ENCODE measurements around the gene TRIM32.

GRCh38 chr9:116605748-116606354 lies 81.3 kb upstream of the TRIM32 start:
- RRBS = no CpG with 5 or more reads among the region's 10 CpGs

DNA sequence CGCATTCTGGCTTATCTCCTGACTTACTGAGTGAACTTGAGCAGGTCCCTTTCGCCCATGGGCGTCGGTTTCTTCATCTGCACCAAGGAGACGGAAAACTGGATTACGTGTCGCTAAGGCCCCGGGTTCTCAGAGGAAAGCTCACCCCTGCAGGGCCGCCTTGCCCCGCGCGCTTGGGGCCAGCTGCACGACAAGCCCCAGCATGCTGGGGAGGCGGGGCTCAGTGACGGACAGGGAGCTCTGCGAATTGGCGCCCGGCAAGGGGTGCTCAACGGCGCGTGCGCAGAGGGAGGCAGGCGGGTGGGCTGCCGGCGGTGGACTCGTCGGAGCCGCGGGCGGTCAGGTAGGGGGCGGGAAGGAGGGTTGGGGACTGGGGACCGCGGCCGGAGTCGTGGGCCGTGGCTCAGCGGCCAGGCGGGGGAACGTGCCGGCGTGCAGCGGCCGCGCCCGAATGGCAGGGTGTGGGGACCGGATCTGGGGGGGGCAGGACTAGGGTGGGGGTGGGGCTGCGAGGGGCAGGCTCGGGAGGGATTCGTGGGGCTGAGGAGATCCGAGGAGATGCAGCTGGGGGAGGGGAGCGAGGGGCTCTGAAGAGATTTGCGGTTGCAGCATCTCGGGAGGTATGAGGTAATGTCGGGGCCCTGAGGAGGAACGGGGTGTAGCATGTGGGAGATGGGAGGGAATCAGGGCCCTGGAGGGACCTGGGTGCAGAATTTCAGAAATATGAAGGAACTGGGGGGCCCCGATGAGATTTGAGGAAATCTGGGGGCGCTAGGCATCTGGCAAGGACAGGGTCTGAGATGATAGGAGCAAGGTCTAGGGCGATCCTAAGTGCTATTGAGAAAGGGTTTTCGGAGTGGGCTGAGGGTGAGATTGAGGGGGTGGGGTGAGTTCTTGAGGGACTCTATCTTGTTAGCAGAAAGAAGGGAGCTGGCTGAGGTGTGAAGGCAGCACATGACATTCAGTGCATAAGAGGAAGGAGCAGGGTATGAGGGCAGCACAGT lies at the start of gene TRIM32:
Gene TRIM32, plus strand, starts transcription at position 267 of the 1,004 bp plus-strand sequence.
- RRBS = 2% methylated on average over 29 of the region's 59 CpGs

DNA sequence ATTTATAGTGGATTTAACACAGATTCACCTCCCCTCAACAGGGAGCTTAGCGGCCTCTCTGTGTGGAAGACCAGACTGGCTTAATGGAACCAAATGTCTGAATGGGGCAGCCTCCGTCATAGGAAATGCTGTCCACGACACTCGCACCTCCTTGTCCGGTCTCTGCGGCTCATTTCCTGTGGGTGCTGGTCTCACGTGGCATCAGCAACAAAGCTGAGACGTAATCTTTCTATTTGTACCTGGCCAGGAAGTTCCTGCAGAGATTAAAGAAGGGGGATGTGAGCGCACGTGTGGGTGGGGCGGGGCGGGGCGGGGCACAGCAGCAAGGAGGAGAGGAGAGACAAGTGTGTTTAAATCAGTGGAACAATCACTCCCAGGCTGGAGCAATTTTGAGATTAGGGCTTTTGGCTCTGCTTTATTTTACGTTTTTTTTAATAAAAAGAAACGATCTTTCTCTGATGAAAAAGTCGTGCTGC lies 132.1 kb upstream of the ASTN2 start:
- RRBS = no CpG with 5 or more reads among the region's 16 CpGs

DNA sequence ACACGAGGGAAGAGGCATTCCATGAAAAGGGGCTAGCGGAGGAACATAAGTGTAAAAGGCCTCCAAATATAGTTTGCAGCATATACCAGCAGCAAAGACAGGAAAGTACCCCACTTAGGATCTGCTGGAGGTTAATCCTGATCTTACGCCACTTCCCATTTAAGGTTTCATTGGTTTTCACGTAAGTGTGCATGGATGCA lies 59.7 kb upstream of the TLR4 start:
- RRBS = no CpG with 5 or more reads among the region's 4 CpGs

GRCh38 chr9:117782744-117783567 lies 78.8 kb downstream of the TLR4 start:
- RRBS = no CpG with 5 or more reads among the region's 8 CpGs

DNA sequence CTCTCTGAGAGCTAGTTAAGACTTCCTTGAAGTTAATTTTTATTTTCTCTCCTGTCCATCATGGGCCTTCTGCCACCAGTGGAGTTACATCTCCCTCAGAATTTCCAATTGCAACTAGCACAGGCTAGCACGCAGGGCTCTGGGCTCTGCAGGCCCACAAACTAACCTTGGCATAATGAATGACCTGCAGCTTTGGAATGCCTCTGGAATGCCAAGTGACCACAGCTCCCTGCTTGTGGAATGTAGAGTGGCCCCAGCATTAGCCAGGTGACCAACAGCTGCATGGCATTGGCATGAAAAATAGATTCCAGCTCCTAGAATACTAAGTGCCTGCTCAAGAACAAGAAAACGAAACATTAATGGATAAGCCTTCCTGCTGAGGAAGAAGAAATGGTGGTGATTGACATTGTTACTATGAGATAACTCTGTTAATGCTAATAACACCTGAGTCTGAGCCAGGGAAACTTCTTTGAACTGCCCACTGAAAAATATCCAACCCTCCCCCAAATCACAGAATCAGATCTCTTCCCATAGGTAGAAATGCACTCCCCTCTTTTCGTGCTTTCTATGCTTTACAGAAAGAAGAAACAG lies 726.0 kb downstream of the BRINP1 start:
- RRBS = no CpG with 5 or more reads among the region's 3 CpGs

GRCh38 chr9:118979067-118979536 lies 390.1 kb downstream of the BRINP1 start:
- RRBS = no CpG with 5 or more reads among the region's 4 CpGs

DNA sequence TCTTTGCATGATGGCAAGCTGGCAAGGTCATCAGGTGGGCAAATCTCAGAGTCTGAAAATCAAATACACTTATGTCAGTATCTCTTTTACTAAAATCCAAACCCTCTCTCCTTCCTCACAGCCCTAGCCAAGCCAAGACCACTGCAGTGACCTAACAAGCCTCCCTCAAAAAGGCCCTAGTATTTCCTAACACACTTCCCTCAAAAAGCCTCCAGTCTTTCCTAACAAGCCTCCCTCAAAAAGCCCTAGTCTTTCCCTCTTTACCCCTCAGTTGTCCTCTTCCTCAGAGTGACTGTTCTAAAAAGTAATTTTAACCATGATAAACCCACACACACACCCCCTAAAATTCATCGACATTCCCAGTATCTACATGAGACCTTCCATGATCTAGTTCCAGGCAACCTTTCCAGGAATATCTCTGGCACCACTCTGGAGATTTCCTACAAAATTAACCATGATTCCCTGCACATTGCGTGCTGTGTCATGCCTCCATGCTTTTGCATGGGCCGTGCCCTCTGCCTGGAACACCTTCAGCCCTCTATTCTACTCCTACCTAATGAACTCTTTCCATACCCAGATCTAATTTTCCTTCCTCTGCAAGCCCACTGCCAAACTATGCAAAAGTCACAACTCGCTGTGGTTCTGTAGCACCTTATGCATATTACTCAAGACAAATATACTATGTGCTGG lies 139.9 kb downstream of the CDK5RAP2 start:
- RRBS = no CpG with 5 or more reads among the region's 4 CpGs

- RRBS = no CpG with 5 or more reads among the region's 8 CpGs
These were observed 25.1 kb upstream of the CDK5RAP2 start for GRCh38 chr9:120605031-120605591.

DNA sequence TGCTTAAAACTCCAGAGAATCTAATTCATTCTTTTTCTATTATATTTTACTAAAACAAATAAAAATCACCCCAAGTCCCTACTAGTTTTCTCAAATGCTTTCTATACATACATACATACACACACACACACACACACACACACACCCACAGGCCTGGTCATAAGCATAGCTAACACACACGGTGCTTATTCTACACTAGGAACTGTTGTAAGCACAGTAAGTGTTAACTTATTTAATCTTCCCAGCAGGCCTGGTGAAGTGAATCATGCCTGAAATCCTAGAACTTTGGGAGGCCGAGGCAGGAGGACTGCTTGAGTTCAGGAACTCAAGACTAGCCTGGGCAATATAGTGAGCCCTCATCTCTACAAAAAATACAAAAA lies 2.6 kb downstream of the MEGF9 start:
- RRBS = no CpG with 5 or more reads among the region's 2 CpGs

DNA sequence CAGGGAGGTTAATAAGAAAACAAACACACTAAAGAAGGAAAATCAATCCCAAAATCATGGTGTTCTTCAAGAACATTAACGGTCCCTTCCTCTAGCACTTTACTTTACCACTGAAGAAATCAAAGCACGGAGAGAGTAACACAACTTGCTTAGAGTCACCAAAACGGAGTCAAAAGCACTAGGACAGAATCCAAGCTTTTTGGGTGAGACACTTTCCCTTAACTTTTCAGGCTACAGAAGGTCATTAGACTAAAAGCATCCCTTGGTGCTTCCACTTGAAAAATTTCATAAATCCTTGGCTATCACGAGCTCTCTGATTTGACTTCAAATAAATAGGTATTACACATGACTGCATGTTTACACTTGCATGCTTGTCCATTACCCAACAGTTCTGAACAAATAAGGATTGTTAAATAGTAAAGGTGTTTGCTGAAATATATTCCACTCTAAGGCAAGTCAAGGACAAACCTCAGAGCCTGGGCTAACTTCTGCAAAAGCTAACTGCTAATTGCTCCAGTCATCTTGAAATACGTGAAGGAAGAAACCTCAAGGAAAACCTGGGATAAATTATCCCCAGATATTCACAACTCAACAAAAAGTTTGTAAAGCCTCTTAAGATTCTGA lies 14.5 kb downstream of the FBXW2 start:
- RRBS = no CpG with 5 or more reads among the region's 5 CpGs

GRCh38 chr9:120875963-120876905 lies 754 bp downstream of the PHF19 start:
- RRBS = 2% methylated on average over 26 of the region's 71 CpGs

- RRBS = no CpG with 5 or more reads among the region's 3 CpGs
These were observed 2.8 kb upstream of the TRAF1 start for GRCh38 chr9:120929459-120929649.

DNA sequence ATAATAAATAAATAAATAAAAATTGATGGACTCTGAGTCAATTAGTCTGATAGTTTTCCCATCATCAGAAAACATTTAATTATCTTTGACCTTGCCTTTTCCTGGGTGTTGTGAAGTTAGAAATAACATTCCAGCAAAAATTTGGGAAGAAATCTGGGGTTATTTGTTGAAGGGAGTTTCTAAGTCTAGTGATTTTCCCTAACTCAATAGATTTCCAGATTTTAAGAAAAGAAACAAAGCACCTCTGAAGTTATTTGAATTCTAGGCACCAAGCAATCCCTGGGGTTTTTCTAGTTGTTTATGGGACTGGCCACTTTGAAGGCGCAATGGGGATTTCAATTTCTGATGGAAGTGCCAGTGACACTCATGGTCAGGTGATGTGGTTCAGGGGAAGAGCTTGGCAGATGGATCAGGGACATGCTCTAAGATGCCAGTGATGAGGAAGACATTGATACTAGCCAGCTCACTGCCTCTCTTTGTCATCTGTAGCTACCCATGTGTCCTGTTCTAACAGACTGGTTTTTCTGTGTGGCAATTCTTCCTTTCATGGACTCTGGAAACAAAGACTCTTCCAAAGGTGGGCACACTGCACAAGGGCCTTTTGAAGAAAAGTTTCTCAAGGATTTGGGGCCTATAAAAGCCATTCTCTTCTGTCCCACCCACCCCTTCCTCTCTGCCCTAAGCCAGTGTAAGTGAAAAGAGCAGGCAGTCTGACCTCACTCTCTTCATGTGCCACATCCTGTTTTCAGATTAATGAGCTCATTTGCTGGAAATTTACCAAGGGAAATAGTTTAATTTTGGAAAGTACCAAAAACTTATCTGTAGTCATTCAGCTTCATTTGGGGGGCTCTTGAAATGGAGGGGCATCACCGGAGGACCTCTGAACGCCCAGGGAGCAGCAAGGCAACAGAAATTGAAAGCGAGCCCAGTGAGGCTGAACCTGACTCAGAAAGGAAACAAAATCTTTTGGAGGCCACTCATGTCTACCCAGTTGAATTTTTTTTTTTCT lies 4.7 kb upstream of the TRAF1 start:
- RRBS = no CpG with 5 or more reads among the region's 4 CpGs

- RRBS = no CpG with 5 or more reads among the region's 11 CpGs
These were observed 9.7 kb upstream of the TRAF1 start for GRCh38 chr9:120936029-120936896.

DNA sequence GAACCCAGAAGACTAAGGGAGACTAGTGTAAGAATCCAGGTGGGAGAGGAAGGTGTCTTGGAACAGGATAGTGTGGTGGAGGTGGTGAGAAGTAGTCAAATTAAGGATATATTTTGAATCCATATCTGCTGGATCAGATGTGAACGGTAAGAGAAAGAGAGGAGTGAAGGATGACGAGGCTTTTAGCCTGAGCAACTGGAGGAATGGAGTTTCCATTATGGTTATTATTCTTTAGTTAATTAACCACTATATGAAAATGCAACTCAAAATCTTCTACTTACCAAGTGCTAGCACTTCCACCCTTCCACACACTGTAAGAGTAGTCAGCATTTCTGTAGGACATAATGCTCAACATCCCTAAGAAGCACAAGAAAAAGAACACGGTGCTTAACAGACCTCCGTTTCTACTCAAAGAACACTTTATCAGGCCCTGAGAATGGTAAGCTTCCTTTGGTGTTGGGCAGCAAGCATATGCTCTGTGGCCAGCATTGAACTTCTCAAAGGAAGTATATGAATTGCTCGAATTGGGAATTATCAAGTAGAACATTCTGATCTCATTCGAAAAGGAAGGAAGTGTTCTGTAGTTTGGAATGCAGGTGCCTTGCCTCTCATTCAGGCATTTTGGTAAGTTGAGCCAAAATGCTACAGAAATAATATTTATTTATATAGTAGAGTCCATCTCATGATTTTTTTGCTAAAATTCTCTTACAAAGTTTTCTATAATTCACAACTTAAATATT lies 61.1 kb downstream of the C5 start:
- RRBS = no CpG with 5 or more reads among the region's 6 CpGs

DNA sequence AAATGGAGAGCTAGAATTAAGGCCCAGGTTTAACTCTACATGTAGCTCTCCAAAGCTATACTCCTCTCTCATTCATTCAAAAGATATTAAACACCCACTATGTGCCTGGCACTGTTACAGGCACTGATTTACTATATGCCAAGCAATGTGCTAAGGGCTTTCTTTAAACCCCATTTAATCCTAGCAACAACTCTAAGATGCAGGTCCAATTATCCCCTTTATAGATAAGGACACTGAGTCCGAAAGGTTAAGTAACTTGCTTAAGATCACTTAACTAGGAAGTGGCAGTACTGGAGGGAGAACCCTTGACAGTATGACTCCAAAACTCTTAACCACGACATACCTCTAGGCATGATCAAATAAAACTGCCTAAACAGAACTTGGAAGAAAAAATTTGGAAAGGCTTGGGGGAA lies 1.8 kb downstream of the RAB14 start:
- RRBS = no CpG with 5 or more reads among the region's 2 CpGs

- RRBS = no CpG with 5 or more reads among the region's 5 CpGs
These were observed 19.4 kb downstream of the GSN start for GRCh38 chr9:121287385-121287750.

GRCh38 chr9:121313526-121314094 lies 45.6 kb downstream of the GSN start:
- RRBS = no CpG with 5 or more reads among the region's 10 CpGs

- RRBS = no CpG with 5 or more reads among the region's 2 CpGs
These were observed 7.2 kb downstream of the STOM start for GRCh38 chr9:121362552-121363531.